Cardiac fibroblast (primary cell): ENCODE data around the genes RNF31 and FOXG1.

DNA sequence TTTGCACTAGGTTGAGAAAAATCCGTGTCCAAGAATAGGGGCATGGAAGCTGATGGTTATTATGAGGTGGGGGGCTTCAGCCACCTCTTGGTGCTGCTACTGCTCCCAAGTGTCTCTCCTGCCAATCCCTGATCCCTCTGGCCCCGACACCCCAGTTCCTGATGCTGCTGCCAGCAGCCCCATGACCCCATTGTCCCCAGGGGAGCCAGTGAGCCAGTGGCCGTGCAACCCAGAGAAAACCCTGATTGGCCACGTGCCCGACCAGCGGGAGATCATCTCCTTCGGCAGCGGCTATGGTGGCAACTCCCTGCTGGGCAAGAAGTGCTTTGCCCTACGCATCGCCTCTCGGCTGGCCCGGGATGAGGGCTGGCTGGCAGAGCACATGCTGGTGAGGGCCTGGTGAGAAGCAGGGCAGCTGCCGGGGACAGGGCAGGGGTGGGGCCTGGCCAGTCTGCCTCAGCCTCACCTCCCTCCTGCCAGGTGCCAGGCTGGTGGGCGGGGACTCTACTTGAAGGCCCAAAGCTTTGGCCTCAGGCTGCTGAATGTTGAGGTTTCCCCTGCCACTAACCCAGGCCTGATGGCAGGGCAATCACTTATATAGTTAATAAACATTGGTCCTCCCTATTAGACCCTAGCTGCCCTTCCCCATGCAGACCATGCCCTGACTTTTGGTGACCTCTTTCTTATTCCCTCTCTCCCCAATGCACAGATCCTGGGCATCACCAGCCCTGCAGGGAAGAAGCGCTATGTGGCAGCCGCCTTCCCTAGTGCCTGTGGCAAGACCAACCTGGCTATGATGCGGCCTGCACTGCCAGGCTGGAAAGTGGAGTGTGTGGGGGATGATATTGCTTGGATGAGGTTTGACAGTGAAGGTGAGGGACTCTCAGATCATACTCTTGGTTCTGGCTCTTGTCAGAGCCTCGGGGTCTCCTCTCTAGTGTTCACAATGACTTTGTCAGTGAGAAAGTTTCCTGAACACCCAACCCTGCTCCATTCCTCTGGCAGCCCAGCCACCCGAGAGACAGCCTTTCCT is 5.1 kb downstream of the PCK2 start:
- RRBS: 86% methylated on average over 2 of the region's 19 CpGs

GRCh38 chr14:24108709-24109229 is 5.8 kb upstream of the DCAF11 start:
- RRBS: no CpG with 5 or more reads among the region's 4 CpGs

GRCh38 chr14:24123463-24124105 is 6.9 kb upstream of the FITM1 start:
- RRBS: no CpG with 5 or more reads among the region's 3 CpGs

- RRBS: no CpG with 5 or more reads among the region's 15 CpGs
These were observed 644 bp downstream of the FITM1 start for GRCh38 chr14:24130867-24131739.

- RRBS: 1% methylated on average over 29 of the region's 45 CpGs
These were observed at the start of gene RNF31 for GRCh38 chr14:24147416-24147901. Gene RNF31 (plus strand): TSS chr14:24147498.

- RRBS: 30% methylated on average over 4 of the region's 8 CpGs
These were observed 936 bp downstream of the IRF9 start for GRCh38 chr14:24161886-24162515.

DNA sequence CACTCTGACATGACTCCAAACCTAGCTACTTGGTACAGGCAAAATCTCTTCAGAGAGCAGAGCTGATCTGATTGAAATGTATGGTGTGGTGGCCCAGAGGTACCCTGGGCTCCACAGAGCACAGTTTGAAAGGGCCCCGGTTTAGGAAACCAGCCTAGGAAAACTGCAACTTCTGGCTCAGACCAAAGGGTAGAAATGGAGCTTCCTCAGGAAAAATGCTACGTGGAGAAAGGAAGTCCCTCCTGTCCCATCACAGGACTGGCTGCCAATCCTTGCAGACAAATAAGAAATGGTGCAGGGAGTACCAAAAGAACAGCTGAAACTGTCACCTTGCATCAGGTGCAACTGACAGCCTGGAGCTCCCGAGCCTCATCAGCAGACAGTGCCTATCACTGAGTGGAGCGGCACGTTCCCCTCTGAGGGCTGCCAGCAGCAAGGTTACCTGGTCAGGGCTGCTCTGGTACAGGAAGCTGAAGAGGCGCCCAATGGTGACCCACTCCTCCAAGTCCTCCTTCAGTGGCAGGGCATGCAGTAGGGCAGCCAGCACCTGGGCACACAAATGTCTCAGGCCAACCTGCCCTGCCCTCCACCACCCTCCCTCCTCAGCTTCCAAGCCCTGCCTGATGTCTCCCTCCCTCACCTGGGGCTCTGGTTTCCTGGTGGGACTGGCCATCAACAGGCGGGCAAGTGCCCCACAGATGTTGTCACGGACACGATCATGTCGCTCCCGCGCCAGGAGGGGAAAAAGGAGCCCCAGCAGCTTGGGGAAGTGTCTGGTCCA is 7.4 kb downstream of the IPO4 start:
- RRBS: no CpG with 5 or more reads among the region's 12 CpGs

GRCh38 chr14:24186459-24187282 is 1.9 kb downstream of the IPO4 start:
- RRBS: no CpG with 5 or more reads among the region's 9 CpGs

GRCh38 chr14:24187528-24187948 is 1.1 kb downstream of the IPO4 start:
- RRBS: no CpG with 5 or more reads among the region's 3 CpGs

DNA sequence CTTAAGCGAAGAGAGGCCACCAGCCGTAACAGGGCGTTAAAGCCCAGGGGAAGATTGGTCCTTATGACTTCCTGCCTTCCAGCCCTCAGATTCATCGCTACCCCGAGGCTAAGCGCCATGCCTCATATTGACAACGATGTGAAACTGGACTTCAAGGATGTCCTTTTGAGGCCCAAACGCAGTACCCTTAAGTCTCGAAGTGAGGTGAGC is 313 bp downstream of the GMPR2 start:
- RRBS: no CpG with 5 or more reads among the region's 9 CpGs

DNA sequence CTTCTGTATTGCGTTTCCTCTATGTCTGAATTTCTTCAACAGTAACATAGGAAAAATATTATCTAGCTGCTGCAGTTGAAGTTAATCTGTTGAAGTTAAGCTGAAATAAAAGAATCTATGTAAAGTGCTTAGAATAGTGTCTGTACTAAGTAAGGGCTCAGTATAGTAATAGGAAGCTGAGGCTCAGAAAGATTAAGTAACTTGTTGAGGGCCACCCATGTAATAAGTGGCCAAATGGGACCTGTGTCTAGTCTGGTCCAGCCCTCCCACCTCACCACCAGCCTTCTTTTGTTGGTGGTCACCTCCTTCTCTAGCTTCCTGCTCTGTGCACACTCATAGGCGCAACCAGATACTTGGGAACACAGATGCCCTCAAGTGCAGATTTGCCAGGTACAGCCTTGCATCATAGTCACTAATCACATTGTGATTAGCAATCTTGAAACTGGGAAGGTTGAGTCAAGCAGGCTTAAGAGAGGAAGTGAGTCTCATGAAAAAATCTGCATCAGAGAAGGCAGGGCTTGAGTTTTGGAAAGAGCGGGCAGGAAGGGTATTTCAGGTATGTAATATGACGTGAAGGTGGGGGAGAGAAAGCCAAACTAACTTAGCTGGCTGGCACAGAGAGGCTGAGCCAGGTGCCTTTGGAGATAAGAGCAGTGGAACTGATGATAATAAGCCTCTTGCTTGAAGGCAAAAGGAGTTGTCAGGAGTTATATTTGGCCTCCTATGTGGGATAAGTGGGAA is 2.6 kb upstream of the RABGGTA start:
- RRBS: no CpG with 5 or more reads among the region's 4 CpGs

- RRBS: no CpG with 5 or more reads among the region's 11 CpGs
These were observed 594 bp upstream of the NFATC4 start for GRCh38 chr14:24367425-24367754.

- RRBS: no CpG with 5 or more reads among the region's 2 CpGs
These were observed 4.3 kb downstream of the CBLN3 start for GRCh38 chr14:24425201-24425630.

- RRBS: no CpG with 5 or more reads among the region's 5 CpGs
These were observed 6.1 kb downstream of the KHNYN start for GRCh38 chr14:24435865-24436275.

GRCh38 chr14:24525861-24526205 is 17.8 kb upstream of the CMA1 start:
- RRBS: no CpG with 5 or more reads among the region's 7 CpGs

- RRBS: no CpG with 5 or more reads among the region's 4 CpGs
These were observed 2.4 kb downstream of the GZMH start for GRCh38 chr14:24607098-24607509.

DNA sequence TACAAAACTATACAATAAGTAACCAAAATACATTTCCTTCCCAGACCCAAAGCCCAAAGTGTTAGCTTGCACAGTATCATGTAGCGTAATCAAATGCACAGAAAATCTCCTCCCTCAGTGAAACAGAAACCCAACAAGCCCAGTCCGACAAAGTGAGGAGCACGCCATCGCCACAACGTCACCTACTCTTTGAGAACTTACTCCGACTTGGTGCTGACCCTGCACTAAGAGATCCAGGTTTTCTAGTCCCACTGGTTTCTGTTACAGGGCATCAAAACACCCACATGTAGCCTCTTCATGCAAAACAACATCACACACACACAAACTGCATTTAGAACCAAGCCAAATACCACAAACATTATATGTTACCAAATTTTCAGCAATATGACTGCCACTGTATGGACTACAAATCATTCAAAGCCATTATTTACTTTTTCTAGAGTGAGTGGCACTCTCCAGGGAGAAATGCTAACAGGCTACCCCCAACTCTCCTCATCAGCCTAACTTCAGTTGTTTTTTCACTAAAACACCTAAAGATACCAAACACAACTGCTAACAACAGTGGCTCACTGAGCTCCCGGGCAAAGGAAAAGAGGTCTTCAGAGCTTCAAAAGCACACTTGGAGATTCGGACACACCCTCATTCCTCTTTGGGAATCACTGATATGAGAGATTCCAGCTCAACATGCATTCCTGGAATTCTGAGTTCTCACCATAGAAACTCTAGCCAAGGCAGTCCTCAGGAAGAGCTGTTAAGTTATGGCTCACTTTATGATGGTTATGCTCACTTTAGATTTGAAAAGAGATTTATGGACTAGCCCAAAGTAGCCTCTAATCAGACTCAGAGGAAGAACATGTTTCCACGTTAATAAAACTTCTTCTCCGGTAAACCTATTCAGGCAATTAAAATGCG is 40.3 kb downstream of the STXBP6 start:
- RRBS: no CpG with 5 or more reads among the region's 11 CpGs

DNA sequence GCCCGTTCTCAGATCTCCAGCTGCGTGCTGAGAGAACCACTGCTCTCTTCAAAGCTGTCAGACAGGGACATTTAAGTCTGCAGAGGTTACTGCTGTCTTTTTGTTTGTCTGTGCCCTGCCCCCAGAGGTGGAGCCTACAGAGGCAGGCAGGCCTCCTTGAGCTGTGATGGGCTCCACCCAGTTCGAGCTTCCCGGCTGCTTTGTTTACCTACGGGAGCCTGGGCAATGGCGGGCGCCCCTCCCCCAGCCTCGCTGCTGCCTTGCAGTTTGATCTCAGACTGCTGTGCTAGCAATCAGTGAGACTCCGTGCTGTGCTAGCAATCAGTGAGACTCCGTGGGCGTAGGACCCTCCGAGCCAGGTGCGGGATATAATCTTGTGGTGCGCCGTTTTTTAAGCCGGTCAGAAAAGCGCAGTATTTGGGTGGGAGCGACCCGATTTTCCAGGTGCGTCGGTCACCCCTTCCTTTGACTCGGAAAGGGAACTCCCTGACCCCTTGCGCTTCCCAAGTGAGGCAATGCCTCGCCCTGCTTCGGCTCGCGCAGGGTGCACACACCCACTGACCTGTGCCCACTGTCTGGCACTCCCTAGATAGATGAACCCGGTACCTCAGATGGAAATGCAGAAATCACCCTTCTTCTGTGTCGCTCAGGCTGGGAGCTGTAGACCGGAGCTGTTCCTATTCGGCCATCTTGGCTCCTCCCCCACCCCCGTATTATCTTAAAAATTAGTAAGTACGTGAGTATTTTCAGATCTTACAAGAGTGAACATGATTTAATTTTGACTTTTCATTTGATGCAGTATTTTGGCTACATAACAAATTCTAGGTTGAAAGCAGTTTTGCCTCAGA is 81.1 kb upstream of the NOVA1 start:
- RRBS: no CpG with 5 or more reads among the region's 33 CpGs

GRCh38 chr14:28766729-28767307 is at the start of gene FOXG1:
Gene FOXG1 (plus strand): TSS chr14:28766787.
- RRBS: 6% methylated on average over 14 of the region's 54 CpGs

- RRBS: 3% methylated on average over 6 of the region's 19 CpGs
These were observed 696 bp downstream of the G2E3 start for GRCh38 chr14:30559559-30560148.